GM23338 (cell line): ENCODE measurements around the gene DNAJB8.

- PRO-cap: no peak
- RAMPAGE, long total RNA: no peak
These were observed 16.6 kb upstream of the PRR20G start for GRCh38 chr3:127304466-127304818.

- PRO-cap: no peak
- RAMPAGE, long total RNA: no peak
These were observed 916 bp downstream of the TPRA1 start for GRCh38 chr3:127589584-127590050.

- PRO-cap: no peak
- RAMPAGE, long total RNA: no peak
These were observed 55.1 kb downstream of the MGLL start for GRCh38 chr3:127766974-127767810.

DNA sequence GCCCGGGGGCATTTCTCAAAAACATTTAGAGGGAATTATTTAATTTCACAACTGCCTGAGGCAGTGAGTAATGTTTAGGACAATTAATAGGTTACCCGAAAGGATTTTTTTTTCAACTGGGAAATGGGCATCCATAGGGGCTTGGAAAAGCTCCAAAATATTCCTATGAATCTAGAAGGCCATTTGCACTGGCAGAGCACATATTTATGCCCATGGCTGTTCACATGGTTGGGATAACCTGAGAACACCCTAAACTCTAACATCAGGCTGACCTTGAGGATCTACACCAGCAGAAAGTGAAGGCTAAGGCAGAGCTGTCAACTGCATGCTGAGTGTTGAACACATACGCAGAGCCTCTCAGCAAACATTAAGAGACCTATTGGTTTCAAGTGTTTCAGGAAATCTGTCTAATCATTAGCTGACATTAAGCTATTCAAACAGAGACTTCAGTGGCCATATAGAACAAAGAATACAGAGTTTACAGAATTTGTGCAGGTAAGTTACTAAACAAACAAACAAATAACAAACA lies 16.2 kb upstream of the SEC61A1 start:
- PRO-cap: no peak
- RAMPAGE, long total RNA: no peak

DNA sequence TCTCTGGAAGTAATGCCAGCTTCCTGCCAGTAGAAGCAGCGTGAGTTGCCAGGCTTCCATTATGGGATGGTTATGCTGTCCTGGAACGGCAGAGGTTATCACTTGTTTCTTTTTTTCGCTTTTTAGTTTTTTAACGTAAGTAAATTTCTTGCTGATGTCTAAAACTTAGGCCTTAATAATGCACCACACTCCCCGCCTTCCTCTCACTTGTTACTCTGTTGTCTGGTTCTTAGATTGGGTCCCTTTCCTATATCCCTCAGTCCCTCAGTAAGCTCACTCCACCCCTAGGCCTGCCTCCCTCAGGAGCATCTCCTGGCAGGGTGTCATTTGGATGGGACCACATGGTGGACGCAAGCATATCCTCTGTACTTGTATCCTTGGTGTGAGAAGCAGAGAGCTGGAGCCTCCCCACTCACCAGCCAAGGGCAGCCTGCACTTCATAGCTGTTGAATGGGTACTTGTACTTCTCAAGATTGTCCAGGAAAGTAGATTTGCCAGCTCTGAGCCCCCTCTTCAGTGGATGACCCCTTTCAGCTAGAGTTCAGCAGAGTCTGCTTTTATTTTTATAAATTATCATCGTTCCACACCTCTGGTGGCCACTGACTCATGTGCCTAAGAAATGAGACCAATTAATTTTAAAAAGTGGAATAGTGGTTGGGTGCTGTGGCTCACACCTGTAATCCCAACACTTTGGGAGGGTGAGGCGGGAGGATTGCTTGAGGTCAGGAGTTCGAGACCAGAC lies 11.6 kb downstream of the SEC61A1 start:
- PRO-cap: no peak
- RAMPAGE, long total RNA: no peak

DNA sequence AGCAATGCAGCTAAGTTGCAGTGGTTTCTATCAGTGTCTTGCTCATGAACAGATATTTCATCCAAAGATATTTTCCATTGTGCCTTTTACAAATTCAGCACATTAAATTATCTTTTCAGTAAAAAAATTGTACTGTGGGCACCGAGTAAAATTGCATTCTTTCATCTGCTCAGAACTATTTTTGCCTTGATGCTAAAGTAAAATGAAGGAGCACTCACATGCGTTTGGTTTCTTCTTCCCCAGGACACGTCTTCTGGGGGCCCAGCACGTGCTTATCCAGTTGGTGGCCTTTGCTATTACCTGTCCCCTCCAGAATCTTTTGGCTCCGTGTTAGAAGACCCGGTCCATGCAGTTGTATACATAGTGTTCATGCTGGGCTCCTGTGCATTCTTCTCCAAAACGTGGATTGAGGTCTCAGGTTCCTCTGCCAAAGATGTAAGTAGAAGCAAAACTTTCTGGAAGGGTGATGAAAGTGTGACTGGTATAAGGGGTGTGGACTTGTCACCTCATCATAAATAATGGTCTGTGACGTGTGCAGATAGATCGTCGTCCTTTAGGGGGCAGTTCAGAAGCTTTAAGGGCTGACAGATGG lies 15.0 kb downstream of the SEC61A1 start:
- PRO-cap: no peak
- RAMPAGE, long total RNA: no peak

DNA sequence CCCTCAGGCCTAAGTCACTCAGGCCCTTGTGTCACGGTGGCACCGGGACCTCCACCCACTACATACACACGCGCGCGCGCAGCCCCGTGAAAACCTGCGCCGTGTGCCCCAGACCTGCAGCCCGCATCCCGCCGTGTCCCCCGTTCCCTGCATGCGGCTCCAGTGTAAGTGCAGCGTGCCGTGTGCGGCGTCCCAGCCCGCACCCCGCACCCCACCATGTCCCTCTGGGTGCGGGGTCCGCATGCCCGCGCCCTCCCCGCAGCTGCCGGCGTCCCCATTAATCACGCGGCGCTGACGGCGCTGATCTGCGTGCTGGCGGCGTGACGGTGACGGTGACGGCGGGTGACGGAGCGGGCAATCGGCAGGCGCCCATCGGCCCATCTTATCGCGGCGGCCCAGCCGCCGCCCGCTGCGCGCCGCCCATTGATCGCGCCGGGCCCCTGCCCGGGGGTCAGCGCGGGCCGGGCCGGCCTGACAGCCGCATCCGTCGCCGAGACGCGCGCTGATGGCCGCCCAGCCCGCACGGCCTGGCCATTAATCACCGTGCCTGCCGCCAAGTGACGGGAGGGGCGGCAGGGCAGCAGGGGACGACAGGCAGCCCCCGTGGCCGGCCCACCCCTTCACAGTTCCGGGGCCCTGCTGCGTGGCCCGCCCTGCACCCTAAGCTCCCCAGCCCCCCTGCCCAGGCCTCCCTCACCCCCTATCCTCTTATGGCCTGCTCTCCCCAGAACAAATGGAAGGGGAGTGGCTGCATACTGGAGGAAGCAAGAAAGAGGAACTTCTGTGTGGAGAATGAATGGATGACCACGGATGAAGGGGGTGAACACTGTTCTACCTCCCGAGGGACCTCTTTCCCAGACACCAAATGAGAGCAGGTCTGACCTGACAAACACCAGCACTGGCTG lies 24.7 kb downstream of the SEC61A1 start:
- PRO-cap: no peak
- RAMPAGE, long total RNA: no peak

DNA sequence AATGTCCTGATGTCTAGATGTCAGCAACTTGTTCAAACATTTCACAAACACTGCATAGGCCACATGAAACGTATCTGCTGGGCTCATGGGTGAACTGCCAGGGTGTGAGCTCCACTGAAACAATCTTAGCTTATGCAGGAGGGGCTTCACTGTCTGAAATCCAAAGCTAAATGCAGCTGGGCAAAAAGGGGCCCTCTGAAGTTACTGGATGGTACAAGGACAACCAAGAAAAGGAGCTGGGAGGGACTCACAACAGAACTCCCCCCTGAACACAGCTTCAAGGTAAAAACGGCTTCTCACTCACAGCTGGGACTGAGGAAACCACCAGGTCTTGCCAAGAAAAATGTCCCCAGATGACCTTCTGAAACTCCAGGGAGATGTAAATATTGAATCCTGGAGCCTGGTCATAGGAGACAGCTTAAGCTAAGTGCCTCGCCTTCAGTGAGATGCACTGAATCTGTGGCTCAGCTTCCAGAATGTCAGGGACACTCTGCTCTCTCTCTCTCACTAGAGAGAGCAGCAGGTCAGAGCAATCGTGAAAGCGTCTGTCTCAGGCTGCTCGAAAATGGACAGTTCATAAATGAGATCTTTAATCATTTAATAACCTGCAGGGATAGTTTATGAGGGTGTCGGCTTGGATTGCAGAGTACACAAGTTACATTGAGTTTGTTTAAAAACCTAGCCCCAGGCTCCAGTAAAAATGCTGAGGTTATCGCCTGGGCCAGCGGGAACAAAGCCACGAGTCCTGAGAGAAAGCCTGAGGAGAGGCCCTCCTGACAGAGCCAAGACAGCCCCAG lies 32.1 kb downstream of the SEC61A1 start:
- PRO-cap: no peak
- RAMPAGE, long total RNA: no peak

DNA sequence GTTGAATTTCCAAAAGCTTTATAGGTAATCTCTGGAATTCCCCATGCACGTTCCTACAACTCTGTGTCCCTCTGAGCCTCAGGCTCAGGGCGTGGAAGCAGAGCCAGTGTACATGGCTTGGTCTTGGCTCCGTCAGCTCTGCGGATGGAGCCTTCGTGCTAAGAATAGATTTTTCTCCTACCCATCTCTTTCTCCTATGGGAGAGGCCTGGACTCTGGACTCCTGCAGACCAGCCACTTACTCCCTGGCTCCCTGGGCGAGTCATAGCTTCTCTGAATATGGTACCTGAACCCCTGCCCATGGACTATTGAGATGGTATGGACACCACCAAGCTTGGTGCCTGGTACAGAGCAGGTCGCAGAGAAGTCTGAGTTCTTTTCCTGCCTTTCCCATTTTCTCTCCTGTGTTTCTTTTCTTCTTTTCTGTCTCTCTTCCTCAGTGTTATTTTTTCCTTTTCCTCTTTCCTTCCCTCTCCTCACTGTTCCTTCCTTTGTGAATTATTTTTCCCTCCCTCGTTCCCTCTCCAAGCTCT lies 100.0 kb downstream of the EEFSEC start:
- PRO-cap: no peak
- RAMPAGE, long total RNA: no peak

DNA sequence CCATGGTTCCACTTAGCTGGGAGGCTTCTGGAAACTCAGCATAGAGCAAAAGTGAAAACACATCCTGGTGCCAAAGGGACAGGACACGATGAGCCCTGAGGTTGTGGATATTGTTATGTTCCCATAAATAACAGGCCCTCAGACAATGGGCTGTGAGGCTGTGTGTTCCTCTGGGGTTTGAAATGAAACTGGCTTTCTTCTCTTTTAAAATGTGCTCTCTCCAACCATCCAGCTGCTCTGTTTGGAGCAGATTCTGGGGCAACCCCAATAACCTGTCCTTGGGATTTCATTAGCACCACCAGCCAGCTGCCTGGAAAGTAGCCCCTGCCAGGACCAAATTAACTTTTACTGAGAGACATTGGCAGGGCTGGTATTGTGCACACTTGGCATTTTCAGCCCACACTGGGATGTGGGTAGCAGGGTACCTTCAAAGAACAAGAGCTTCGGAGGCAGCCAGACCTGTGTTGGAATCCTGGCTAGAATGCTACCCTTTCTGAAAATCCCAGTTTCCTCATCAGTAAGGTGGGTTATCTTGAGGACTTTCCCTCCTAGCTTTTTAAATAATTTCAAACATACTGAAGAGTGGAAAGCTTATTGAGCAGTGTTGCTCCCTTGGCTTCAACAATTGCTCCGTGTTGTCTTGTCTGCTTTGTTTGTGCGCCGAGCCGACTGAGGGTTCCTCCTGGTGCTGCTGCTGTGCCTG lies 97.4 kb downstream of the DNAJB8 start:
- PRO-cap: no peak
- RAMPAGE, long total RNA: no peak

DNA sequence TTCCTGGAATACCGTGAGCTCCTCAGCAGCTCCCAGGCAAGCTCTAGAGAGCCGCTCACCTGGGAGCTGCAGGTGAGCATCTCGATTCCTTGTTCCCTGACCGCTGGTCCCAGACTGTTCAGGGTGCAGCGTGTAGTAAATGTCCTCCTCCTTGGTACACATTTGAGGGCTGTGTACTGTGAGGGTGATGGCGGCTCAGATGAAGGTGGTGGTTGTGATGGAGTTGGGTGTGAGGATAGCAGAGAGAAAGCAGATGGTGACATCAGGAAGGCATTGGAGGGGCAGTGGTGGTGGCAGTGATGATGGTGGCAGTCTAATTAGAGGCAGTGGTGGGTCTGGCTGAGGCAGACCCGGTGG lies at the start of gene DNAJB8:
TSS of gene DNAJB8 (minus strand) at position 56 of the 357 bp plus-strand sequence.
- PRO-cap: no peak
- RAMPAGE, long total RNA: no peak

- PRO-cap: no peak
- RAMPAGE, long total RNA: no peak
These were observed 11.2 kb downstream of the GATA2 start for GRCh38 chr3:128481377-128482673.

GRCh38 chr3:128484776-128485645 lies 8.0 kb downstream of the GATA2 start:
- PRO-cap: no peak
- RAMPAGE, long total RNA: no peak

GRCh38 chr3:128487596-128488210 lies 5.3 kb downstream of the GATA2 start:
- PRO-cap: unidirectional peak, minus-strand start at chr3:128487866; unidirectional peak, minus-strand start at chr3:128487931
- RAMPAGE, long total RNA: no peak

DNA sequence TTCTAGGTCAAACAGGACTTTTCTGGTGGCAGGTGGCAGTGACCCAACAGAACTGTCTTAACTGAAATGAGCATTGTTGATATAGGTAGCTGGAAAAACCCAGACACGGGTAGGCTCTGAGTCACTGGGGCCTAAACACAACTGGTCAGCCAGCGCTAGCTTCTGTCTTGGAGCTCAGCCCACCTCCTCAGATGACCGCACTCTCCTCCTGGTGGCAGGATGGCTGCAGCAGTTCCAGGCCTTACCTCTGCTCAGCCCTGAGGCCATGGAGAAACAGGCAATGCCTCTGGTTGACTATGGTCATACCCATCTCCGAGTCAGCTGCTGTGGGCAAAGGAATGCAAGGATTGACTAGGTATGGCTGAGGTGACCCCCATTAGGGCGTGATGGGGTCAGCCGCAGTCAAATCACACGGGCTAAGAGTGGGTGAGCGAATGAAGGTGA lies 61.1 kb upstream of the GATA2 start:
- PRO-cap: no peak
- RAMPAGE, long total RNA: no peak

DNA sequence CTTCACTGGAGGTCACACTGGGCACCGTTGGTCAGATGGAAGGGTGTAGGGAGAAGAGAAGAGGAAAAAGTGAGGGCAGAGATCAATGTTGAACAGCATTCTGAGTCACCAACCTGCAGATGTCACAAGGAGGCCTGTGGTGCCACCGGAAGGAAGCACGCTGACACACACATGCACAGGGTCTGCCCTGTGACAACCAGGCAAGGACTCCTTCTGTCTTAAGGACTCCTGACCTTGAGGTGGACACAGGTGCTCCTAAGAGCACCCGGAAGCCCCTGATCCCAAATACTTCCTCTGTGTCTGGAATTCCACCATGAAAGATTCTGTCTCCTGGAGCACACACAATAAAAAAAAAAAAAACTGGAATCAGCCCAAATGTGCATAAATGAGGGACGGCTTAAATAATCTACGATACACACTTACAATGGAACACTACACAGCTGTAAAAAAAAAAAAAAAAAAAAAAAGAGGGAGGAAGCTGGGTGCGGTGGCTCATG lies 58.5 kb downstream of the RPN1 start:
- PRO-cap: no peak
- RAMPAGE, long total RNA: no peak

DNA sequence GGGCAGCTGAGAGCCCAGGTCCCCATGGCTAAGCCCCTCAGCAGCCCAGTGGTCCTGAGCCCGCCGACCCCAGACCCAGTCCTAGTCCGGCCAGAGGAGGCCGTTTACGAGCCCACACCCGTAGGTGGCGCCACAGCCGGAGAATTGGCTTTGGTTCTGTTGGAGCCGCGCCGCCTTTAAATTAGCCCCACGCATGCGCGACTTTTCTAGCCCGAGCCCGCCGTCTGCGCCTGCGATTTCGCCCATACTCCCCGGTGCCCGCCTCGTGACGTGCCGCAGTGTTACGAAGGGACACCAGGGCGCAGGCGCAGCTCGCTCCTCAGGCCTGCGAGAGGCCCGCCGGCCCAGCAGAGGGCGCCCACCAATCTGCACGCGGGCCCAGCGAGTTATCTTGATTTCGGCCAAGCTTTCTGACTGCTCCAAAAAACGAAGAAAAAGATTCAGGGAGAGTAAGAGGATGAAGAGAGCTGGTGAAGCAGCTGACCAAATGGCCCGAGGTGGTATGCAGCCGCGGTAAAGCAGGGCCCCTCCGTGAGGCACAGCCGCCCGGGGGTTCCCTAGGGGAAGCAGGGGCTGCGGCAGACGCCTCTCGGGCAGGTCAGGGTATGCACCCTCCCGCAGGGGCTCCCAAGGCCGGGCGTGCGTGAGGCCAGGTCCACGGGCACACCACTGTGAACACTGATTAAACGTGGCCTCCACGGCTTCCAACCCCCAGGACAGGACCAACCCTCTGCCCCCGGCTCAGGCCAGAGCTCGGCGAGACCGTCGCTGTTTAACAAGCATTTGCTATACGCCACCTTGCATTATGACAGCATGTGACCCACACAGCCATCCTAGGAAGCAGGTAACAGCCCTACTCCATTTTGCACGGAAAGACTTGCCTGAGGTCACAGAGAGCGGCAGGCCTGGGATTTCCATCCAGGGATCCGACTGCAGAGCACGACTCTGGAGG lies 32.8 kb downstream of the RPN1 start:
- PRO-cap: bidirectional peak, plus-strand start at position 422 of the sequence, minus-strand start at position 272 of the sequence; bidirectional peak, plus-strand start at position 872 of the sequence, minus-strand start at position 807 of the sequence
- RAMPAGE, long total RNA: no peak

- PRO-cap: no peak
- RAMPAGE, long total RNA: no peak
These were observed 65.4 kb downstream of the RAB7A start for GRCh38 chr3:128791173-128792076.

DNA sequence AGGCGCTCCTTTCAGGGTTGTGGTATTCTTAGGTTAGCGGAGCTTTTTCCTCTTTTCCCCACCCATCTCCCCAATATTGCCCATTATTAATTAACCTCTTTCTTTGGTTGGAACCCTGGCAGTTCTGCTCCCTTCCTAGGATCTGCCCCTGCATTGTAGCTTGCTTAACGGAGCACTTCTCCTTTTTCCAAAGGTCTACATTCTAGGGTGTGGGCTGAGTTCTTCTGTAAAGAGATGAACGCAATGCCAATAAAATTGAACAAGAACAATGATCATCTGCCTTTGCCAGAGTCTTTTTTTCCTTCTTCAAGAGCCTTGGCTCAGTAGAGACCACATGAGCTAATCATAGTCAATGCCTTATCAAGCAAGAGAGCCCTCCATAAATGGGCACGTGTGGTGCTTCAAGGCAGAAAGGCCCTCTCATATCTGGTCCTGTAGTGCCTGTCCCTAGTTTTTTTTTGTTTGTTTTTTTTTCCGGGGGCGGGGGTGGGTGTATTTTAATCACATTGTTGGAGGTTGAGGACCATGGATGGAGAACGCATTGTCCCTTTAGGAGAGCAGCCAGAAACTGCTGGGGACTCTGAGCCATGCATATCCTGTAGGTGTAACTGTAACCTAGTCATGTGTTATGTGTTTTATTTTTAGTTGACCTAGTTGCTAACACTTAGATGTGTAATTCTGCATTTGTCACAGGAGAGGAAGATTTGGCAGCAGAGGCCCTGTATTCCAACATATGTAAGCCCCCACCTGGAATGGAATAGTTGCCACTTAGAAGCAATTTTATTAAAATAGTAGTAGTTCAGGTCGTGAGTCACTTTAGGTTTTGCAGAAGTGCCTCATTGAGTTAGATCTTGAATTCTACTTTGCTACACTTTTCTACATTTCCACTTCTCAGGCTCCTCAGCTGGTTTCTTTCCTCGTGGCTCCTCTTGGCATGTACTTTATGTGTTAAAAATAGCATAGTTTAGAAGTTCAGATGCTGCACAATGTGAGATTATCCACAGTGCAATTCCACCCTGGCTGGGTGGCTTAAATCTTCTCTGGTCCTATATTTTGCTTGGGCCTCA lies 64.6 kb upstream of the ACAD9 start:
- PRO-cap: no peak
- RAMPAGE, long total RNA: no peak

- PRO-cap: bidirectional peak, plus-strand start at chr3:128845994, minus-strand start at chr3:128846030
- RAMPAGE, long total RNA: no peak
These were observed 33.4 kb upstream of the ACAD9 start for GRCh38 chr3:128845621-128846859.